Skeletal muscle tissue (tissue), 7 donors: ENCODE data around the genes GALNT17 and TYW1B.

GRCh38 chr7:70781359-70781859, 350.5 kb upstream of the GALNT17 start:
- PRO-cap, 3 experiments: no peak in any of the 3 experiments
- RAMPAGE, long total RNA: no peak
- RRBS, 2 experiments: no CpG with 5 or more reads among the region's 7 CpGs

DNA sequence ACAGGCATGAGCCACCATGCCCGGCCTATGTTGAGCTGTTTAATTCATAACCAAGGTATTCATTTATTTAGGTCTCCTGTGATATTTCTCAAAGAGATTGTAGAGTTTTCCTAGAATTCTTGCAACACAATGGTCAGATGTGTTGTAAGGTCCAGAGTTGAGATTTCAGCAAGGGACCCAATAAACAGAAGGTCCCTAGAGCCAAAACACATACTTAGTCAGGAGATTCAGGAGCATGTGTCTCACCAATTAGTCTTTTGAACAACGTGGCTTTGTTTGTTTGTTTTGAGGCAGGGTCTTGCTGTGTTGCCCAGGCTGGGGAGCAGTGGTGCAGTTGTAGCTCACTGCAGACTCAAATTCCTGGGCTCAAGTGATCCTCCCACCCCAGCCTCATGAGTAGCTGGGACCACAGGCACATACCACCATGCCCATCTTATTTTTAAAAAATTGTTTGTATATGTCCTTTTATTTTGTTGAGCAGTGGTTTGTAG, 321.3 kb upstream of the GALNT17 start:
- PRO-cap, 3 experiments: no peak in any of the 3 experiments
- RAMPAGE, long total RNA: no peak
- RRBS, 2 experiments: no CpG with 5 or more reads among the region's 2 CpGs

GRCh38 chr7:71131141-71132262, at the start of gene GALNT17:
TSS of gene GALNT17 (plus strand) at chr7:71132144.
- PRO-cap, 3 experiments: no peak in any of the 3 experiments
- RAMPAGE, long total RNA: no peak
- RRBS, 2 experiments: 2 to 3% methylated on average over 67 to 68 of the region's 132 CpGs

DNA sequence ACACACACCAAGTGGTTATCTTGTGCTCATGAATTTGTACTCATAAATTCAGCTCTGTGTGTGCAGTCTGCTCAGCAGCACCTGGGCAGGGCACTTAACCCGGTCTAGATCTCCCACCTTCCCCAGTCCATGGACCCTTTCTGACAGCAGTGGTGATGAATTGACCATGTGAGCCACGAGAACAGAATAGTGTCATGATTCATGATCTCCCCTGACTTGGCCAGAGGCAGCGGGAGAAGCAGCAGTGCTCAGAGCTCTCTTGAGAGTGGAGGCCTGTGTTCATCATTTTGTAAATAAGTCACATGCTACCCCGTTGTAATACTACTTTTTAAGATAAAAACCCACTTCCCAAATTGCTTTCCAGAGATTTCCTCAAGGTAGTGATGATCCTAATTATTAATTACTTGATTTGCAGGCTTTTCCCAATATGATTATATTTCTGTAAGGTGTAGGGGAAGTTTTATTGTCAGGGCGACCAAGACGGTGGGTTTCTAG, 74.3 kb downstream of the GALNT17 start:
- PRO-cap, 3 experiments: no peak in any of the 3 experiments
- RAMPAGE, long total RNA: no peak
- RRBS, 2 experiments: no CpG with 5 or more reads among the region's 6 CpGs

- PRO-cap, 3 experiments: no peak in any of the 3 experiments
- RAMPAGE, long total RNA: no peak
- RRBS, 2 experiments: 2 to 3% methylated on average over 41 of the region's 81 CpGs
These were observed 76.4 kb downstream of the CALN1 start for GRCh38 chr7:72335382-72336503.

- PRO-cap, 3 experiments: no peak in any of the 3 experiments
- RAMPAGE, long total RNA: no peak
- RRBS, 2 experiments: 2 to 3% methylated on average over 24 of the region's 113 CpGs
These were observed 75.3 kb downstream of the CALN1 start for GRCh38 chr7:72336504-72337514.

DNA sequence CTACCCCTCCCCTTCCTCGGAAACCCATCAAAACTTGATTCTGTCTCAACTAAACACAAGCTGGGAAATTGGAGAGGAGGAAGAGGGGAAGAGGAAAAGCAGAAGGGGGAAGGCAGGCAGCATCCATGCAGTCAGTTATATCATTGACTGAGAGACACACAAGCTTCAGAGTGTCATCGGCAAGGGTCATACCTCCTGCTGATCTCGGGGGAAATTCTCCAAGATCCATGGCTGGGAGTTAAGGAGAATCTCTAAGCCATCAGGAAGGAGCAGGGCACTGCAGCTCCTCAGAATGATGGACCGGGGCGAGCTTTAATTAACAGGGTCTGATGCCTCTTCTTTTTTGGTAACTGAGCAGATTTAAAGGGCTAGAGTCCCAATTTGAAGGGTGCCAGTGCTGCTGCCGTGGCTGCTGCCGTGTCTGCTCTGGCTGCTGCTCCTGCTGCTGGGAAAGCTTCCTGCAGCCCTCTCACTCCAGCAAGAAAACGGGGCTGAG, 34.8 kb upstream of the CALN1 start:
- PRO-cap, 3 experiments: no peak in any of the 3 experiments
- RAMPAGE, long total RNA: no peak
- RRBS, 2 experiments: no CpG with 5 or more reads among the region's 8 CpGs

DNA sequence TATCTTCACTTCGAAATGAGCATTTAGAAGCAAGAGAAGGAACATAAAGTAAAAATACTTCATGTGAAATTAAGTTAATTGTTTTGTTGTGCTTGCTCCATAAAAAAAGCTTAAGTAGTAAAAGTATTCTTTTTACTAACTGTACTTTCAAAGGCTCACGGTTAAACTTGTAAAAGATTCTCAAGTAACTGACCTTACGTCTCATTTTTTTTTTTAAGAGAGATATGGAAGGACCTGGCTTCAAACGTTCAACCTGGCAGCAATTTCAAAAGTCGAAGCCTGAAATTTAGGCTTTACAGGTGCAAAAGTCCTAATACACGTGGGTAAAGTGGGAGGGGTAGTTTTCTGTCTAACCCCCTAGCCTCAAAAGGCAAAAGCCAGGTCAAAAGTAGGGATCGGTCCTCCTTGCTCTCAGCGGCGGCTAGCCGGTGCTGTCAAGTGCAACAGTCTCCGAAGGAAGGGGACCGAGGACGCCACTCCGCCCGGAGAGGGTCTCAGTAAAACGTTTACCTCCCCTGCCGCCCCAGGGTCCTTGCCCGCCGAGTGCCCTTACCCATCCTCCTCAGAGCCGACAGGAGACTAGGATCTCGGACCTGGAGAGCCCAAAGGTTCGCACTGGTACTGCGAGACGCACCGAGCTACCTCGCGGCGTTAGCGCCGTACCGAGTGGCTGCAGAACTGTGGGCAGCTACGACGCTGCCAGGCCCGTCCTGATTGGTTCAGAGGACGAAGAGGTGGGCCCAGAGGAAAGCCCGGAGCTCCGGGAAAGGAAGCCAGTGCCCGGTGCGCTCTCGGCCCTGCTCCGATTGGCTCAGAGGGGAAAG, at the start of gene TYW1B:
TSS of gene TYW1B (minus strand) at position 682 of the 824 bp plus-strand sequence.
- PRO-cap, 3 experiments: peak in 3 of 3 experiments; most common minus-strand start position 664 of the sequence (in 2)
- RAMPAGE, long total RNA: start-site peak on the minus strand centred at position 698 of the sequence, 48 bp wide, 40 and 10 reads in 2 replicates
- RRBS, 2 experiments: no CpG with 5 or more reads among the region's 41 CpGs

GRCh38 chr7:72914974-72915609, 9.8 kb upstream of the POM121 start:
- PRO-cap, 3 experiments: no peak in any of the 3 experiments
- RAMPAGE, long total RNA: no peak
- RRBS, 2 experiments: no CpG with 5 or more reads among the region's 8 CpGs

- PRO-cap, 3 experiments: no peak in any of the 3 experiments
- RAMPAGE, long total RNA: no peak
- RRBS, 2 experiments: no CpG with 5 or more reads among the region's 9 CpGs
These were observed 13.5 kb downstream of the POM121 start for GRCh38 chr7:72938332-72938838.

- PRO-cap, 3 experiments: no peak in any of the 3 experiments
- RAMPAGE, long total RNA: no peak
- RRBS, 2 experiments: no CpG with 5 or more reads among the region's 6 CpGs
These were observed 45.9 kb upstream of the SPDYE10 start for GRCh38 chr7:73201233-73201518.

GRCh38 chr7:73319745-73320100, 8.2 kb downstream of the TRIM50 start:
- PRO-cap, 3 experiments: no peak in any of the 3 experiments
- RAMPAGE, long total RNA: no peak
- RRBS, 2 experiments: no CpG with 5 or more reads among the region's 5 CpGs

DNA sequence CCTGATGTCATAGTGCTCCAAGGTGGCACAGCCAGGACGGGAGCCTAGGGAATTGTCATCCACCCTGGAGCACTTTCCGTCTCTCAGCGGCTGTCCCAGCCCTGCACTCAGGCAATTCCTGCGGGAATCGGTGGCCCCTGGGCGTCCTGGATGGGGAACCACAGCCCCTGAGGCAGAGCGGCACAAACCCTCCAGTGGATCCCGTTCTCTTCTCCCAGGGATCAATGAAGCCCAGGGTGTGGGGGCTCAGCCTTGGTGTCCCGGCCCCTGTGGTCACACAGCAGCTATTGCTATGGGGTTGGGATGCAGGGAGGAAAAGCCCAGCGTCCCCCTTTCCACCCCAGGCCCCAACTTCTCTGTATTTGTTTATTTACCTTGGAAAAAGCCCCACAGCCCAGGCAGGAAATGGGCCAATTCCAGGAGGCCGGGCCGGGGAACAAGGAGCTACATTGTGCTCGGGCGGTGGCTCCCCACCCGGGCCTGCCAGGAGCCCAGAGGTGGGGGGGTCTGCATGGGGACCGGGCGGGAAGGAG, 23.3 kb upstream of the FZD9 start:
- PRO-cap, 3 experiments: no peak in any of the 3 experiments
- RAMPAGE, long total RNA: no peak
- RRBS, 2 experiments: 34 to 35% methylated on average over 4 of the region's 17 CpGs

GRCh38 chr7:73508226-73508703, 13.8 kb downstream of the BAZ1B start:
- PRO-cap, 3 experiments: no peak in any of the 3 experiments
- RAMPAGE, long total RNA: no peak
- RRBS, 2 experiments: no CpG with 5 or more reads among the region's 5 CpGs

DNA sequence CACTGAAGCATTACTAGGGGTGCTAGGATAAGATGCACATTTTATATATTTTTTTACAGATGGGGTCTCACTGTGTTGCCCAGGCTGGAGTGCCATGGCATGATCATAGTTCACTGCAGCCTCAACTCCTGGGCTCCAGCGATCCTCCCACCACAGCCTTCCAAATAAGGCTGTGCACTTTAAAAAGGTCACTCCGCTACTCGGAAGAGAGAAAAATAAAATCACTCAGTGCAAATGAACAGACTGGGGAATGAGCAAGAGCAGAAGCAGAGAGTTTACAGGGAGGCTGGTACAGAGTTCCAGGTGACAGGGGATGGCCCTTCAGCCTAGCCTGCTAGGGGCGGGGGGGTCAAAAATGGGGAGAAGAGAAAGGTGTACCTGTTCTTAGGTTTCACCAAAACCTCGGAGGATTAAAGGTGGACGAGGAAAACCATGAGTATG, 1.8 kb downstream of the BCL7B start:
- PRO-cap, 3 experiments: no peak in any of the 3 experiments
- RAMPAGE, long total RNA: no peak
- RRBS, 2 experiments: no CpG with 5 or more reads among the region's 6 CpGs

DNA sequence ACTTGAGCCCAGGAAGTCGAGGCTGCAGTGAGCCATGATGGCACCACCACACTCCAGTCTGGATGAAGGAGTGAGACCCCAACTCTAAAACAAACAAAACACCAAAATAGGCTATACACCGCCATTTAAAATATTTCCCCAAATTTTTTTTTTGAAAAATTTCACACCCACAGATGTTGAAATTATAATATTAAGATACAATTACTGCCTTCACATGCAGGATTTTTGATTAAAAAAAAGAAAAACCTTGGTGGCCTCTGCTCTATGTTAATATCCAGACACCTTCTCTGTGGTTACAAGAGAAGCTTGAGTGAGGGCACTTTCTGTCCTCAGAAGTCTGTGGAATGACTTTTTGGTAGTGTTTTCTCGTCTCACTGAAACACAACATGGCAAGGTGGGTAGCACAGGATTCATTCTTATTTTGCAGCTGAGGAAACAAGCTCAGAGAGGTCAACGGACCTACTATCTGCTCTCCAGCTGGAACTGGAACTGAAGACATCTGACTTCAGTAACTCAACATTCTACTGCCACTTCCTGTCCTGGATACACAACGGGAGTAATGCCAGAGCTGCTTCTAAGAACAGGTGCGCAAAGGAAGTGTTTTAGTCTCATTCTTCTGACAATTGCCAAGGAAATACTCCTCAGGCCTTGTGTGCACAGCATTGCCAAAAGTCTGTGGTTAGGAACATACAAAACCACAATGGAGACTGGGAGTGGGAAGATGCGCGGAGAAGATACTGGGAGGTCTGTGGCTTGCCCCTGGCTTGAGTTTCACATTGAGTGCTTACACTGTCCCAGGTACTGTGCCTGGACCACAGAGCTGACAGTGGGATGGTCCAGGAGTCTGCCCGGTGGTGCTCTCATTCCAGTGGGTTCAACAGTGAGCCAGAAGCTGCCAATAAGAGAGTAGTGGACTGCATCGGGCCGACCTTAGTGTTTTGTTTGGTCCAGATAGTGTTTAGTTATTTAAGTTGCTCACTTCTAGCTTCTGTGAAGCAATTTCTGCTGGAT, 10.2 kb upstream of the BCL7B start:
- PRO-cap, 3 experiments: no peak in any of the 3 experiments
- RAMPAGE, long total RNA: no peak
- RRBS, 2 experiments: no CpG with 5 or more reads among the region's 11 CpGs

- PRO-cap, 3 experiments: no peak in any of the 3 experiments
- RAMPAGE, long total RNA: no peak
- RRBS, 2 experiments: no CpG with 5 or more reads among the region's 9 CpGs
These were observed 11.6 kb downstream of the MLXIPL start for GRCh38 chr7:73612758-73613170.

DNA sequence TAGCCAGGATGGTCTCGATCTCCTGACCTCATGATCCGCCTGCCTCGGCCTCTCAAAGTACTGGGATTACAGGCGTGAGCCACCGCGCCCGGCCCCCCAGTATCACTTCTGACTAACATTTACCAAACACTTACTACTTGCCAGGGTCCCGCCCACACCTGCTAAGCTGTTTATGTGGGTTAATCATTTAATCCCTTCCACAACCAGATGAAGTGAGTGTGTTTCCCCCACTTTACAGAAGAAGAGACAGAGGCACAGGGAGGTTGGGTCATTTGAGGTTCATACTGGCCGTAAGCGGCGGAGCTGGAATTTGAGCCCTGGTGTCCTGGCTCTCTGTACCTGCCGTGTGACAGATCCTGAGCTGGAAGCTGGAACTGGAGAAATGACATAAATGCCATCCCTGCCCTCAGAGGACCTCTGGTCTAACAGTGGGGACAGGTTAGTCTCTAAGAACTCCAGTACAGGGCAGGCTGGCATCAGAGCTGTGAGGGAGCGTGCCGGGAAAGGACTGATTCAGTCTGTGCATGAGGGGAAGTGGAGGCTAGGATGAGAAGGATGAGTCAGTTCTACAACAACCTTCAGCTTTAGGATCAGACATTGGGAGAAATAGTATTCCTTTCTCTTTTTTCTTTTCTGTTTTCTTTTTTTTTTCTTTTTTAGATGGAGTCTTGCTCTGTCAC, 15.0 kb upstream of the VPS37D start:
- PRO-cap, 3 experiments: no peak in any of the 3 experiments
- RAMPAGE, long total RNA: no peak
- RRBS, 2 experiments: no CpG with 5 or more reads among the region's 14 CpGs

DNA sequence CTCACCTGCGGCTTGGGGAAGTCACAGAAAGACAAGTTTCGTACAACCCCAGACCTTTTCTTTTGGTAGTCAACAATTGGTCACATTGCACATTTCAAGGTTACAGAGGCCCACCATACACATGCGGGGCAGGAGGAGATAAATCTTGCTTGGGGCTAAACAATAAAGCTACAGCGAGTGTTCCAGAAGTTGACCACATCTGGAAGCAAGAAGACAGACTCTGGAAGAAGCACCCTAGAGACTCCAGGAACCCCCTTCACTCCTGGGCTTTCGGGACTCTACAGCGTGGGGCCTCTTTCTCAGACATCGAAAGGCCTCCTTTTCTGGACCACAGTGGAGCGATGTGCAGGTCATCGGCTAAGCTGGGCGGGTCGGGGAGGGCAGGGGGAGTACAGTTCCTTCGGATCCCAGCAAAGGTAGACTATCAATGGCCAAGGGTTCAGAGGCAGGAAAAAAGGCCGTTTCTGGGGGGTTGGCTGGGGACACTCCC, 973 bp downstream of the DNAJC30 start:
- PRO-cap, 3 experiments: no peak in any of the 3 experiments
- RAMPAGE, long total RNA: no peak
- RRBS, 2 experiments: no CpG with 5 or more reads among the region's 13 CpGs

GRCh38 chr7:73769494-73770074, 486 bp downstream of the CLDN3 start:
- PRO-cap, 3 experiments: no peak in any of the 3 experiments
- RAMPAGE, long total RNA: no peak
- RRBS, 2 experiments: no CpG with 5 or more reads among the region's 54 CpGs